Thoracic aorta endothelial cell (primary cell): ENCODE measurements around the gene OTX1.

DNA sequence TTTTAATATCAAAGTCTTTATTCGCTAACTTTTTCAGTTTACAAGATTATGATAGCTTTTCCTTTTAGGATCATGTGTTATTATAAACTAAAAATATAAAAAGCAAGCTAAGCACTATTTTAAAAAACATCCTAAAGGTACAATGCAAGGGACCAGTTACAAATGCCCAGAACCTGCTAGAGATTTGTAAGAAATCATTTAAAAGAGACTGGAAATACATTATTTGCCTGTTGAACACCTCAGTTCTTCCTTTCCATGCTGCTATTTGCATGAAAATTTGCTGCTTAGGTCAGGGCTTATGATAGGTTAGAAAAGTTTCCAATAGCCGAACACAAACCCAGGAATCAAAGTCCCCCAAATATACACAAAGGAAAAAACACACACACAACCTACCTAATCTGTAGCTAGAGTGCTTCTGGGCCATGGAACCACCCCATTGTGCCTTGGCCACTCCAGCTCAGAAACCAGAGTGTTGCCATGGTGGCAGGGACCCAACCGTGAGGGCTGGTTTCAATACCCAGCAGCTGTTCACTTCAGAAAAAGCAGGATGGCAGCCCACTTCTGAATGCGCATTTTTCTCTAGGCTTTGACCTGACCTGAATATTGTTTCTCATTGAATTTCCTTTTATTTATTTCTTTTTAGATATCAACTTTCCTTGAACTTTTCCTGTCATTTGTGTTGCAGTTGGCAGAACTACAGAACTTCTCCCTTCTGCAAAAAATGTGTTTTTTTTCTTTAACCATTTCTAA is 43.1 kb upstream of the EHBP1 start:
- CAGE, long polyA plus RNA, result no peak

GRCh38 chr2:63025603-63026238 is 24.9 kb upstream of the OTX1 start:
- CAGE, long polyA plus RNA, result no peak

- CAGE, long polyA plus RNA, result no peak
These were observed 498 bp upstream of the OTX1 start for GRCh38 chr2:63050004-63050660.

- CAGE, long polyA plus RNA, result no peak
These were observed at the start of gene OTX1 for GRCh38 chr2:63050661-63051387. Gene OTX1 (plus strand): TSS chr2:63050830.

DNA sequence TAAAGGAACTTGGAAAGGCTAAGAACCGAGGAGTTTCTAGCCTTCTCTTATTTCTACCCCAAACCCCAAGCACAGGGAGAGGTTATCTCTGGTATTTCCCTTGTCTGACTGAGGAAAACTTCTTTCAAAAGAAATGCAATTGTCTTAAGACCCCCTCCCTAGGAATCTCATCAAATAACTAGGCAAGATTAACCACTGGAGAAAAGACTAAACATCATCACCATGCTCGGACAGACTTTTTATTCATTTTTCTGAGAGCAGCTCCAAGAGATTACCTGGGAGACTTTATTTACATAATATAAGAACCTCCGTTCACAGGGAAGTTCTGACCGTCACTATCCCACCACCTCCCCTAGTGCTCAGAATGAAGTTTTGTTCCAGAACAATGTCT is 25.0 kb downstream of the MDH1 start:
- CAGE, long polyA plus RNA, result no peak

DNA sequence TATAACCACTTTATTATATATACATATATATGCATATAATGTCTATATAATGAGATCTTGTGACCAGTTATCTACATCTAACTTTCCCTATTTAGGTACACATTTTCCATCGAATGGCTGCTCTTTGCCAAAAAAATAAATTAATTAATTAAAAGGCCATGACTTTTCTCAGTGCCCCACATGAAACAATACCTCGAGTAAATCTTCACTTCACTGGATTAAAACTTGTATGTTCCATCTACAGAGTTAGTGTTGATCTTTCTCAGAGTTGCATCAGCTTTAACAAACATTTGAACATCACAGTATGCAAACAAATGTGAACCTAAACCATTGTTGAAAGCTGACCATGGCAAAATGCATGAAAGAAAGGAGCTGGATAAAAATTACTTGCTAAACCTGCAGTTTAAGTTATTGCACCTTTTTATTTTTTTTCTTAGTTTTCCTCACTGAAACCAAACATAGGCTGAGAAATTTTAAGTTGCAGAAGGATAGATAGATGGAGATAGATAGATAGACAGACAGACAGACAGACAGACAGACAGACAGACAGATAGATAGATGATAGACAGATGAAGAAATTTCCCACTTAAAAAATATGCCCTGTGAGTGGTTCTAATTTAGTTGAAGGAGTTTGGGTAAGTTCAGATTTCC is 107.2 kb upstream of the UGP2 start:
- CAGE, long polyA plus RNA, result no peak

DNA sequence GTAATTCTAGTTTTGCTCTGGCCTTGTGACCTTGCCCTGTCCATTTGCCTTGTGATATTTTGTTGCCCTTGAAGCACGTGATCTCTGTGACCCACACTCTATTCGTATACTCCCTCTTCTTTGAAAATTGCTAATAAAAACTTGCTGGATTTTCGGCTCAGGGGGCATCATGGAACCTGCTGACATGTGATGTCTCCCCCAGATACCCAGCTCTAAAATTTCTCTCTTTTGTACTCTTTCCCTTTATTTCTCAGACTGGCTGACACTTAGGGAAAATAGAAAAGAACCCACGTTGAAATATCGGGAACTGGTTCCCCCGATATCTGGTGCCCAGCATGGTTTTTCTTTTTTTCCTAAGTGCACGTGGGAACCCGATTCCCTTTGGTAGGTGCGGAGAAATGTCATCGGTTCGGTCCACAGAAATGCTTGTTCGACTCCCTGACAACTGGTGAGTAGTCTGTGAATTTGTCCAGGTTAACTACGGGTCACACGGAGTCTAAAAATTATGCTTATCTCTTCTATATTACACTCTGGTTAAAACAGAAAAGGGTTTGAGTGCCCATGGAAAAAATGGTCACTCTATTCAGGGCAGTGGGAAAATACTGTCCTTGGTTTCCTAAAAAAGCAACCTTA is 29.9 kb downstream of the VPS54 start:
- CAGE, long polyA plus RNA, result no peak

- CAGE, long polyA plus RNA, result no peak
These were observed 24.9 kb downstream of the VPS54 start for GRCh38 chr2:63994192-63994817.

- CAGE, long polyA plus RNA, result no peak
These were observed 68.8 kb upstream of the PELI1 start for GRCh38 chr2:64212875-64213515.

GRCh38 chr2:64228714-64229023 is 84.4 kb upstream of the PELI1 start:
- CAGE, long polyA plus RNA, result no peak

- CAGE, long polyA plus RNA, result no peak
These were observed 144.3 kb upstream of the PELI1 start for GRCh38 chr2:64288533-64288952.

DNA sequence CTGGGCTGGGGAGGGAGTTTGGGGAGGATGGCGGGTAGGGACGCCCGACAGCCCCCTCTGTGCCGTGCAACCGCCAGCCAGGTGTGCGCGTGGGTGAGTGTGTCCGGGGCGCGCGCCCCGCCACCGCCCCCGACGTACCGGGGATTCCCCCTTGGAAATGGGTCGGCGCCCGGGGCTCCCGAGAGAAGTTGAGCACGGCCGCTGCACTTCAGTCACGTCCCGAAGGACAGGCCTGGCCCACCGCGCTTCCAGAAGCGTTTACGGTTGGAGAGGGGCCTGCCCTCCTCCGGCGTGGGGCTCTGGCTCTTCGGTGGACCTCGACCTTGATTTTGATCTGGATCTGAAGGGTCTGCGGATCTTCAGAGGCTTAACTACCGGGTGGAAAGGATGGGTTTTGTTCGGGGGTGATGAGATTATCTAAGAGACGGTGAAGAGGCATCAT is 843 bp downstream of the LGALSL start:
- CAGE, long polyA plus RNA, result no peak

DNA sequence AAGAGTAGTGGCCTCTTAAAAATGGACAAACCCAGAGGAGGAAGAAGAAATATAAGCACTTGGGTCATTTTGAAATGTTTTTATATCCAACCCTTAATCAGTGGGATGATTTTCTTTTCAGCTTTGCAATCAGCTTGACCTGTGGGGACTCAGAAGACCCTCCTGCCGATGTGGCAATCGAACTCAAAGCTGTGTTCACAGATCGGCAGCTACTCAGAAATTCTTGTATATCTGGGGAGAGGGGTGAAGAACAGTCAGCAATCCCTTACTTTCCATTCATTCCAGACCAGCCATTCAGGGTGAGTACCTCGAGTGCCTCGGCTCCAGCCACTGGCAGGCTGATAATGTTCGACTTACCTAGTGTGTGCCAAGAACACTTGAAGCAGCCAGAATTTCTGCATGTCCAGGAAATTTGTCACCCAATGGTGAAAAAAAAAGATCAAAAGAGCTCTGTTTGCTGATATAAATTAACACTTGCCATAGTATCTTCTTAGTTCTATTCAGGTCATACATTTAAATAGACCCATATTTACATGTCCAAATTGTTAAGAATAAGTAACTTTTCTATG is 2.3 kb downstream of the LGALSL start:
- CAGE, long polyA plus RNA, result no peak

GRCh38 chr2:64522767-64523324 is 1.3 kb upstream of the AFTPH start:
- CAGE, long polyA plus RNA, result no peak

GRCh38 chr2:64678718-64679104 is 25.0 kb upstream of the SERTAD2 start:
- CAGE, long polyA plus RNA, result no peak

DNA sequence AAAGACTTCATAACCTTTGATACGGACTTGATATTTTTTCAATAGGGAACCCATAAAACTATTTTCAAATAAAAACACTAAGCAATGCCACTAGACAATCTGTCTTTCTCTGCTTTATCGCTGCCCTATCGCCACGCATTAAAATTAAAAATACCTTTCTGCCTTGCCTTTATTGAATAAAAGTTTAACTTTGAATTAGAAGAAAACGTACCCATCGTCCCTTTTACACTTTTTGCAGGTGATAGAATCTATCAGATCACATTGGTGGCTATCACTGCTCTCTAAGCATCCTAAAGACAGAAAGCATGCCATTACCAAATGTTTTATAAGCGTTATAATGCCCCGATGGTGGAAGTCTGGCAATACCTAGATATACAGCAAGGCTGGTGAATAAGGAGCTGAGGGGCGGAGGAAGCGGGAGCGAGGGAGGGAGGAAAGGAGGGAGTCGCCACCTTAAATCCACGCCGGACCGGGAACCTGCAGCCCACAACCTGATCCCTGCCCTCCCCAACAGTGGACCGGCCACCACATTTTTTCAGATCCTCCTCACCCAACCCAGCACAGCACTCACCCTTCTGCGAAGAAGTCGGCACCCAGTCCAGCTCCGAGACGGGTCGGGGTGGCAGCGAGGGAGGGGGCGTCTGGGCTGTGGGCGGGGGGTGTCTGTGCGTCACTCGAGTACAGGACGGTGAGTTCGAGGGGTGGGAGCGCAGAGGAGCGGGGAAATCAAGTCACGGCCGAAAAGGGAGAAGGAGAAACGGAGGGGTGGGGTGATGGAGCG is 96.2 kb upstream of the SERTAD2 start:
- CAGE, long polyA plus RNA, result no peak

- CAGE, long polyA plus RNA, result no peak
These were observed 302 bp downstream of the SLC1A4 start for GRCh38 chr2:64989546-64989855.

DNA sequence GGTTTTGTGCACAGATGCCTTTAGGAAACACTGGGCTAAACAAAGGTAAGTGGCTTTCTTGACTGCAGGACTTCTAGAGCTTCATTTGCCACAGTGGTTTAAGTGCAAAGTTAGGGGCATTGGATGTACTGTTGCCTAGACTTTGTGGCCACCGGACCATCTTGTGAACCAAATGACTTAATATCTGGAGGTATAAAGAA is 17.0 kb downstream of the CEP68 start:
- CAGE, long polyA plus RNA, result no peak

DNA sequence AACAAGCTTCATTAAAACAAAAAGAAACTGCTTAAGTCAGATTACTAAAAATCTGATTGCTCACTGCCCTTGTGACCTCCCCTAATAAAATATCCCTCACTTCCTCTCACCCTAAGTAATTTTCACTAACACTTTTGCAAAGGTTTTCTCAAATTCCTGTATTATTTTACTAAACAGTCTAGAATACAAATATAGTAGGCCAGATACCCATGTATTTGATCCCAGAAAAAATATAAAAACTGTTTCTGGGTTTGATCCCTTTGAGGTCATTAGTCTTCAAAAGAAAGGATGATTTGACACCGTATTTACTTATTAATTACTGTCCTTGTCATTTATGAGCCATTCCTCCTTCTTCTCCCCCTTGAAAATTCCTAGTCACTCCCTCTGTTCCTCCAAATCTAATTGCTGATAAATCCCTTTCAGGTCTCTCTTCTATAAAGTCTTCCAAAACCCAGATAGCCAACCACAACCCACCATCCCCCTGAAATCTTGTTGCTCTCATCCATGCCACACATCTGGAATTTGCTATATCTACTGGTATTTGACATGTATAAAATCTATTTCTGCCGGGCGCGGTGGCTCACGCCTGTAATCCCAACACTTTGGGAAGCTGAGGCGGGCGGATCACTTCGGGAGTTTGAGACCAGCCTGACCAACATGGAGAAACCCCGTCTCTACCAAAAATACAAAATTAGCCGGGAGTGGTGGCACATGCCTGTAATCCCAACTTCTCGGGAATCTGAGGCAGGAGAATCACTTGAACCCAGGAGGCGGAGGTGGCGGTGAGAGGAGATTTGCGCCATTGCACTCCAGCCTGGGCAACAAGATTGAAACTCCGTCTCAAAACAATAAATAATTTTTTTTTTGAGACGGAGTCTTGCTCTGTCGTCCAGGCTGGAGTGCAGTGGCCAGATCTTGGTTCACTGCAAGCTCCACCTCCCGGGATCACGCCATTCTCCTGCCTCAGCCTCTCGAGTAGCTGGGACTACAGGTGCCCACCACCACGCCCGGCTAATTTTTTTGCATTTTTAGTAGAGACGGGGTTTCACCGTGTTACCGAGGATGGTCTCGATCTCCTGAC is 2.7 kb downstream of the RAB1A start:
- CAGE, long polyA plus RNA, result no peak

DNA sequence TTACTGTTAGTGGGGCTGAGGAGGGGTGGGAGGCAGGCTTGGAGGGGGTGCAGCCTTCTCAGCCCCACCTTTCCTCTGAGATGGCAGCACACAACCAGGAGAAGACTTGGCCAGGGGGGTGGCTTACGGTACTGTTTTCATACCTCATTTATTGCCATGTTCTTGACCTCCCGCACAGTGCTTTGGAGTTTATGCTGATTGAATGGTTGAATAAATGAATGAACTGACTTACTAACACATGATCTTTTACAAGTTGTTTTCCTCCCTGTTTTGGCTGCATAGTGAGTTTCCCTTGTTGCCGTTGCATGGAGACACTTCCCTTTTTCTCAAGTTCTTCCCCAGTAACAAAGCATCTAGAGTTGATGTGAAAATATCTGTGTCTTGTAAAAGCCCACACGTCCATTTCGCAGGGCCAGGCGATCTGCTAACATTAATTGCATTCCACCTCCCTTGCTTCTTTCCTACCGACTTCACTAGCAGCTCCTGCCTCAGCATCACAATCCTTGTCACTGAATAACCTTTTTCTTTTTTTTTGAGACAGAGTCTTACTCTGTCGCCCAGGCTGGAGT is 35.7 kb upstream of the RAB1A start:
- CAGE, long polyA plus RNA, result no peak